Astrocyte (in vitro differentiated cells and primary cell): ENCODE measurements around a stretch of chr5.

- PRO-cap = no peak
- RRBS, 2 experiments = no CpG with 5 or more reads among the region's 2 CpGs
Measured at GRCh38 chr5:179731493-179731898, 1.1 kb upstream of the MAML1 start.

DNA sequence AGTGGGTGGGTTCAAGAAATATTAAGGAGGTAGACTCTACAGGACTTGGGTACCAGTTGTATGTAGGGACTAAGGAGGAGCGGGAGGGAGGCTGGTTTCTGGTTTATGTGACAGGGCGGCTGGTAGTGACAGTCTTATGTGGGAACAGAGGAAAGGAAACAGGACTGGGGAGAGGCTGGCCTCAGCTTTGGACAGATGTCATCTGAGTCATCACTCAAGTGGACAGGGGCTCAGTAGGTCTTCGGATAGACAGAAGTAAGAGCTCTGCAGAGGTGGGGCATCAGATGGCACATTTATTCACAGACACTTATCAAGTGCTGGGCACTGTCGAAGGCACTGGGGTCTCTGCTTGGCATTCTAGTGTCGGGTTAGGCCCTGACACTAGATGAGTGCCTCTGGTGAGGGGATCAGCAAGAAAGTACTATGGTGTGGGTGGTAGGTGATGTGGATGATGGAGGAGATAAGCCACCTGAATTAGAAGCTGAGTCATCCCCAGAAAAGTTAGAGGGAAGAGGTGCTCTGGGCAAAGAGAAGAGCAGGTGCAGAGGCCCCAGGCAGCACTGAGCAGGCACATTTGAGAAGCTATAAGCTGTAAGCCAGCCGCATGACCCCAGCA lies 27.4 kb downstream of the MAML1 start:
- PRO-cap = no peak
- RRBS, 2 experiments = no CpG with 5 or more reads among the region's 6 CpGs

GRCh38 chr5:179804994-179805591 lies 1.6 kb downstream of the MGAT4B start:
- PRO-cap = no peak
- RRBS, 2 experiments = 14 to 15% methylated on average over 1 of the region's 16 CpGs

GRCh38 chr5:179805592-179806148 lies 996 bp downstream of the MGAT4B start:
- PRO-cap = no peak
- RRBS, 2 experiments = 4% methylated on average over 37 to 42 of the region's 52 CpGs

- PRO-cap = no peak
- RRBS, 2 experiments = no CpG with 5 or more reads among the region's 7 CpGs
Measured at GRCh38 chr5:179835866-179836491, 15.3 kb downstream of the SQSTM1 start.

GRCh38 chr5:179860069-179861090 lies 1.8 kb upstream of the MRNIP start:
- PRO-cap = no peak
- RRBS, 2 experiments = no CpG with 5 or more reads among the region's 19 CpGs

GRCh38 chr5:179862046-179862978 lies 3.7 kb upstream of the MRNIP start:
- PRO-cap = no peak
- RRBS, 2 experiments = no CpG with 5 or more reads among the region's 8 CpGs

DNA sequence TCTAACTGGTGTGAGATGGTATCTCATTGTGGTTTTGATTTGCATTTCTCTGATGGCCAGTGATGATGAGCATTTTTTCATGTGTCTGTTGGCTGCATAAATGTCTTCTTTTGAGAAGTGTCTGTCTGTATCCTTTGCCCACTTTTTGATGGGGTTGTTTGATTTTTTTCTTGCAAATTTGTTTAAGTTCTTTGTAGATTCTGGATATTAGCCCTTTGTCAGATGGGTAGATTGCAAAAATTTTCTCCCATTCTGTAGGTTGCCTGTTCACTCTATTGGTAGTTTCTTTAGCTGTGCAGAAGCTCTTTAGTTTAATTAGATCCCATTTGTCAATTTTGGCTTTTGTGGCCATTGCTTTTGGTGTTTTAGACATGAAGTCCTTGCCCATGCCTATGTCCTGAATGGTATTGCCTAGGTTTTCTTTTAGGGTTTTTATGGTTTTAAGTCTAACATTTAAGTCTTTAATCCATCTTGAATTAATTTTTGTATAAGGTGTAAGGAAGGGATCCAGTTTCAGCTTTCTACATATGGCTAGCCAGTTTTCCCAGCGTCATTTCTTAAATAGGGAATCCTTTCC lies 78.1 kb downstream of the RNF130 start:
- PRO-cap = no peak
- RRBS, 2 experiments = no CpG with 5 or more reads among the region's 1 CpG

DNA sequence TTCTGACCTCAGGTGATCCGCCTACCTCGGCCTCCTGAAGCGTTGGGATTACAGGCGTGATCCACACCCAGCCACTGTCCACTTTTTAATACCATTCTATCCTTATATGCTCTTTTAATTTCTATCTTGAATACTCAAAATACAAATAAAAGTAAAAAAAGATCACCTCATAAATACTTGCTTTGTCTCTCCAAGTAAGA lies 41.6 kb downstream of the RNF130 start:
- PRO-cap = no peak
- RRBS, 2 experiments = no CpG with 5 or more reads among the region's 4 CpGs

DNA sequence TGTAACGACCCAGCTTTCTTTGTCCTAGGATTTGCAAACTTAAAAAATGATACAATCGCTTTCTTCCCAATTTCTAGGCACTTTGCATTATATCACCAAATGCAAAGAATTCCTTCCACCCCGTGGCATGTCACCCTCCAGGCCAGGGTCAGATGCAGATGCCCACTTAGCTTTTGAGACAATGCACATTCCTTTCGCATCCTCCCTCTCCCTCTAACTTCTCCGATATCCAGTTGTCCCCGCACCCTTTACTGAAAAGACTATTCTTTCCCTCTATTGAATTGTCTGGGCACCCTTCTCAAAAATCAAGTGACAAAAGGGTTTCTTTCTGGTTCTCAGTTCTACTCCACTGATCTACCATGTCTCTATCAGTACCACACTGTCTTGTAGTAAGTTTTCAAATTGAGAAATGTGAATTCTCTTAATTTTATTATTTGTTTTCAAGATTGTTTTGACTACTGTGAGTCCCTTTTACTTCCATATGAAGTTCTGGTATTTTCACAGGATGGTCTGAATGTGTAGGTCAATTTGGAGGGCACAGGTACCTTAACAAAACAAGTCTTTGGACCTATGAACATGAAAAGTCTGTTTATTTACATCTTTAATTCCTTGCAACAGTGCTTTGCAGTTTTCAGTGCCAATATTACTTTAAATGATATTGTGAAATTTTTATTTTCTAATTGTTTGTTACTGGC lies 17.2 kb downstream of the RNF130 start:
- PRO-cap = no peak
- RRBS, 2 experiments = no CpG with 5 or more reads among the region's 6 CpGs

- PRO-cap = no peak
- RRBS, 2 experiments = no CpG with 5 or more reads among the region's 6 CpGs
Measured at GRCh38 chr5:180093655-180094113, 22.1 kb upstream of the RNF130 start.

GRCh38 chr5:180180002-180180490 lies 29.0 kb downstream of the RASGEF1C start:
- PRO-cap = no peak
- RRBS, 2 experiments = no CpG with 5 or more reads among the region's 8 CpGs

- PRO-cap = bidirectional peak, plus-strand start at chr5:180494379, minus-strand start at chr5:180494173
- RRBS, 2 experiments = under 1 to 7% methylated on average over 8 of the region's 19 CpGs
Measured at GRCh38 chr5:180494042-180494286, 215 bp upstream of the CNOT6 start.

DNA sequence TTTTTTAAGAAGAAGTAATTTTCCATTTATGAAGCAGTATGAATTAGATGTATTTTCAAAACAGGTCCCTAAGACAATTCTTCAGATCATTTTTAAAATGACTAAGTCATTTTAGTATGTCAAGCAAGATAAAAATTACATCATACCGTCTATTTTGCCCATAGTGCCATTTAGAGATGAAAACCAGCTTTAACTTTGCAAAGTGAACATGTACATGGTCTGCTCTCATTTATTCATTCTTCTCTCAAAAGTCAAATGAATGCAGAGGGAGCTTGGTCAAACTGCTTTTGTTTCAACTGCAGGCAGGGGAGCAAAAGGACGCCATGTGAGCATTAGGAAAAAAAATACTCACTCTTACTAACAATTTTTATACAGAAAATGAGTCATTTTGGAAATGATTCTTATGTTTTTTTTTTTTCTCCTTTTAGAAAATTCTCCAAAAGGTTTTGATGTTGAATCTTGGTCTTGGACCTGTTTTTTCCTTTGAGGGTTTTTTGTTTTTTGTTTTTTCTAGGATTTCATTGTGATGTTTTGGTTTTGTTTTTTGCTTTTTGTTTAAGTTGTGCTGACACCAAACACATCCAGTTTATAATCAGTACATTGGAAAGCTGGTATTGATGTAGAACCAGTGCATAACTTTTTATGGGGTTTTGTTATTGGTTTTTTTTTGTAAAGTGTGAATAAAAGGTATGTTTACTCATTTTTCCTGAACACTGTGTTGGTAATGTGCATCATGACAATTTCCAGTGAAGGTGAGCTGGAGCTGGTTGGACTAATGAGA lies 15.6 kb downstream of the SCGB3A1 start:
- PRO-cap = no peak
- RRBS, 2 experiments = no CpG with 5 or more reads among the region's 2 CpGs

DNA sequence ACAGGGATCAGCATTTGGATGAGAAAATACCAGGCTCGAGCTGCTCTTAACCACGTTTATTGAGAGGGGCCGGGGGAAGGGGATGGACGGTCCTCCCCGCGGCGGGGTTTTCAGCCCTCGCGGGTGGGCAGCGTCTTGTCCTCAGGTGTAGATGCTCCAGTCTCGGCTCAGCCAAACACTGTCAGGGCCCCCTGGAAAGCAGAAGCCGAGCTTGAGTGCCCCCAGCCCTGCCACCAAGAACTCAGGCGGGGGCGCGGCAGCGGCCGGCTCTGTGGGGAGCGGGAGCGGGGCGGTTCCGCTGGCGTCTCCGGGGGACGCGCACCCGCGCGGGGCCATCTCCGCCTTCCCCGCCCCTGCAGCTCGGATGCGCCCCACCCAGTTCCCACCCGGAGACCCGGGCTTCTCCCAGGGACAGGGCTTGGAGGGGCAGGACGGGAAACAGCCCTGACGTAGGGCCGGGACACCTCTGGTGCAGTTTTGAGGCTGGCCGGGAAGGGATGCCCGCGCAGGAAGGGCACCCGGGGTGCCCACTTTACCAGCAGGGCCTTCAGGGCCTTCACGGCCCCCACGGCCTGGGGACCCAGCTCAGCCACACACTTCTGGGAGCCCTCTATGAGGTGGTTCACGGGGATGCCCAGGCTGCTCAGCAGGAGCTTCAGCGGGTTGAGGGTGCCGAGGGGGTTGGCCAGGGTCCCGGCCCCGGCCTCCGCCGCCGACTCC lies 1.1 kb downstream of the SCGB3A1 start:
- PRO-cap = no peak
- RRBS, 2 experiments = 3% methylated on average over 20 to 24 of the region's 51 CpGs

GRCh38 chr5:180616862-180617115 lies 25.5 kb upstream of the SCGB3A1 start:
- PRO-cap = no peak
- RRBS, 2 experiments = no CpG with 5 or more reads among the region's 7 CpGs

- PRO-cap = no peak
- RRBS, 2 experiments = 67 to 73% methylated on average over 3 of the region's 36 CpGs
Measured at GRCh38 chr5:180645039-180645970, 4.1 kb downstream of the FLT4 start.

GRCh38 chr5:180689743-180690140 lies 40.3 kb upstream of the FLT4 start:
- PRO-cap = no peak
- RRBS, 2 experiments = no CpG with 5 or more reads among the region's 6 CpGs

- PRO-cap = no peak
Measured at GRCh38 chr5:180807159-180807478, 4.5 kb upstream of the MGAT1 start.

DNA sequence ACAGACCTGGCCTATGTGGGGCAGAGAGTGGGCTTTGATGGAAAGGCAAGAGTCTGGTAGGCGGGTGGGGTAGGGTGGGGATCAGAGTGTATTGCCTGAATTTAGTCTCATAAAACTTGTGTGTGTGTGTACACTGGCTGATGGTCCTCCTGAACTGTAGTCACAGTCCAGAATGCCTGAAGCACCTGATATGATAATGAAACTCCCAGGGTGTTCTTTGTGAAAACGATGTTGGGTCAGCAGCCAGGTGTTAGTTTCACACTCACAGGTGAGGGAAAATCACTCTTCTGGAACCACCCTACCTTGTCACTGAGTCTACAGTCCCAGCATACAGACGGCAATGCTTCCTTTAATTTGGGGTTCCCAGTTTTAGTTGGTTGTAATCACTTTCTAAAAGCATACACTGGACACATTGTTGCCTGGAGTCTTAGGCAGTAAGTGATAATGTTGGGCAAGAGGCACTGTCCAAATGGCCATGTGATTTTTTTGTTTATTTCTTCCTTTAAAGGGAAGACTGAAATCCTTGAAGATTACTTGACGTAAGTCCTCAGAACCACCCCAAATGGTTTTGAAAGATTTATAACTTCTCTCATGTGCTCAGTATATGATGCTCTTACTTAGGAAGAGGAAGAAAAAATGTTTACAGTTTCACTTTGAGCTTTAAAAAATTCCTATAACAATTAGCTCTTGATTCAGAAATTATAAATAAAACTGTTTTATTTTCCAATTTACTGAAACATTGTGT lies 18.2 kb upstream of the MGAT1 start:
- PRO-cap = no peak
- RRBS, 2 experiments = no CpG with 5 or more reads among the region's 4 CpGs